AG10803 (cell line): Measurements from ENCODE around the gene PHF2.

GRCh38 chr9:92654837-92655520 lies 15.0 kb downstream of the IPPK start:
- RRBS, result no CpG with 5 or more reads among the region's 21 CpGs

GRCh38 chr9:92668733-92669333 lies 1.1 kb downstream of the IPPK start:
- RRBS, result no CpG with 5 or more reads among the region's 10 CpGs

DNA sequence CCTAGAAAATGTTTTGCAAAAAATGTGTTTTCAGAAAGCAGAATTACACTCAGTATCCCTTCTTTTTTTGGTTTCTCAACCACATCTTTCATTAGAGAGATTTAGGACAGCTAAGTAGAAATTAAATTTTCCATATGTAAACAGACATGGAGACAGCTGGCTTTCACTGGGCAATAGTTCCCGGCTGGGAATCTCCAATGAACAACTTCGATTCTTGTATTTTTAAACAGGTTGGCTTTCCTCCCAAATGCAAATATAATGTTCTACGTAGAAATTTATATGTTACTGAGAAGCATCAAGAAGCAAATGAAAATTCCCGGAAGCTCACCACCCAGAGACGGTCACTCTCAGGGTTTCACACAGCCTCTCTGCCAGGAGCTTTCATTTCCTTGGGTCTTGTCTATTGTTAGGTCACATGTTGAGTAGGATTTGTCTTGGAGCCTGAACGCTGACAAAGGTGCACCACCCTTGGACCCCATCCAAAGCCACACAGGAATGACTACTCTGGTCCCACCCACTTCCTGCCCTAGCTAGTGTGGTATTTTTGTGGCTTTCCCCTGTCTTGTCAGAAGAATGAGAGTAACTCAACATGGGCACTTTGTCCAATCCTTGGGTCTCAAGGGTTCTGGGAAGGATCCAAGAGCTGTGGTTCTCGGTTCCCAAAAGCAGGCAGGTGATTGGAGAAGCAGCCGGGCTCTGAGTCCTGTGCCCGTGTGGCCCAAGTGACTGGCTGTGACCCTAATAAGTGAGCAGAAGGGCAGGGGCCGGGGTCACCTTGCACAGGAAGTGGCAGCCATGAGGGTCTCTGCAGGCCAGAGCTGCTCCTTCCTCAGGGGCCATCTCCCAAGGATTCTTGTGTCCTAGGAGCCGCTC lies 6.7 kb downstream of the FGD3 start:
- RRBS, result 73% methylated on average over 5 of the region's 11 CpGs

DNA sequence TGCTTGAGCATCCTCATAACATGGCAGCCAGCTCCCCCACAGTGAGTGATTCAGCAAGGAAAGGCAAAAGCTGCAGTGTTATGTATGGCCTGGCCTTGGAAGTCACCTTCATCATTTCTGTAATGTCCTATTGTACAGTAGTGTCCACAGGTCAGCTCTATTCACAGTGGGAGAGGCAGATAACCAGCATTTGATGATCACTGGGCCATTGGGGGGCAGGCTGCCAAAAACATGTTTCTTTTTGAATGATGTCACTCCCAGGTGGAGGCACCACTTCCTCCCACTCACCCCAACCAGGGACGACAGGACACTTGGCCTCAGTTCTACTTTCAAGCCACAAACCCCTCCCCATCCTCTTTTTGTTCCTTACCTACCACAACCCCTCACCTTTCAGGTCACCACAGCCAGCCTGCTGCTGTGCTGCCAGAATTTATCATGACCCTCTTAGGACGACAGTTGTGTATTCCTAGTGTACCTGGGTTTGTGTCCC lies 14.6 kb downstream of the FGD3 start:
- RRBS, result no CpG with 5 or more reads among the region's 2 CpGs

- RRBS, result no CpG with 5 or more reads among the region's 6 CpGs
These were observed 44.9 kb upstream of the SUSD3 start for GRCh38 chr9:93013655-93014025.

- RRBS, result no CpG with 5 or more reads among the region's 9 CpGs
These were observed 43.0 kb upstream of the SUSD3 start for GRCh38 chr9:93015400-93015920.

GRCh38 chr9:93115670-93116986 lies 17.9 kb downstream of the NINJ1 start:
- RRBS, result 21% methylated on average over 3 of the region's 20 CpGs

- RRBS, result 90% methylated on average over 2 of the region's 15 CpGs
These were observed 13.4 kb downstream of the NINJ1 start for GRCh38 chr9:93120481-93121215.

GRCh38 chr9:93122564-93123348 lies 11.3 kb downstream of the NINJ1 start:
- RRBS, result no CpG with 5 or more reads among the region's 19 CpGs

GRCh38 chr9:93130314-93130889 lies 3.6 kb downstream of the NINJ1 start:
- RRBS, result no CpG with 5 or more reads among the region's 8 CpGs

DNA sequence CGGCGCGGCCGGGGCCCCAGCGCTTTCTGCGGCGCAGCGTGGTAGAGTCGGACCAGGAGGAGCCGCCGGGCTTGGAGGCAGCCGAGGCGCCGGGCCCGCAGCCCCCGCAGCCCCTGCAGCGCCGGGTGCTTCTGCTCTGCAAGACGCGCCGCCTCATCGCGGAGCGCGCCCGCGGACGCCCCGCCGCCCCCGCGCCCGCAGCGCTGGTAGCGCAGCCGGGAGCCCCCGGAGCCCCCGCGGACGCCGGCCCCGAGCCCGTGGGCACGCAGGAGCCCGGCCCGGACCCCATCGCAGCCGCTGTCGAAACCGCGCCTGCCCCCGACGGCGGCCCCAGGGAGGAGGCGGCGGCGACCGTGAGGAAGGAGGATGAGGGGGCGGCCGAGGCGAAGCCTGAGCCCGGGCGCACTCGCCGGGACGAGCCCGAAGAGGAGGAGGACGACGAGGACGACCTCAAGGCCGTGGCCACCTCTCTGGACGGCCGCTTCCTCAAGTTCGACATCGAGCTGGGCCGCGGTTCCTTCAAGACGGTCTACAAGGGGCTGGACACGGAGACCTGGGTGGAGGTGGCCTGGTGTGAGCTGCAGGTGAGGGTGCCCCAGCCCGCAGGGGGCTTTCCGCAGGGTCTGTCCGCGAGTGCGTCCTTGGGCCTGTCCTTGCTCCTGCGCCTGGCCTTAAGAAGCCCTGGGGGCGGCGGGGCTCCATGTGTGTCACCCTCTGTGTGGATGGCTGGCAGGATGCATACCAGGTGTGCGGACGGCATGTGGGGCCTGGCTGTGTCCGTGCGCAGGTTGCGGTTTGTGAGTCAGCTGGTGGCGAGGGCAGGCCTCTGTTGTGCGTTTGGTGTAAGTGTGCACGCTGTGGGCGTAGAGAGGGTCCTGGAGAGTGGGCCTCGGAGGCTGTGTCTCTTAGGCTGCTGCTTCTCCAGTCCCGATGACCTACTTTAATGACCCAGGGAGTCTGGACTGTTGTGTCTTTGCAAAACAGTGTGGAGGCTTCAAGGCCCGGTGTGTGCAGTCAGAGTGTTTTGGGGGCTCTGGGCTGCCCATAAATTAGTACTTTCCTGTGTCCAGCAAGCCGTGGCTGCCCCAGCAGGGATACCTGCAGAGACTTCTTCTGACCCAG lies 1.4 kb downstream of the WNK2 start:
- RRBS, result 8% methylated on average over 28 of the region's 100 CpGs

DNA sequence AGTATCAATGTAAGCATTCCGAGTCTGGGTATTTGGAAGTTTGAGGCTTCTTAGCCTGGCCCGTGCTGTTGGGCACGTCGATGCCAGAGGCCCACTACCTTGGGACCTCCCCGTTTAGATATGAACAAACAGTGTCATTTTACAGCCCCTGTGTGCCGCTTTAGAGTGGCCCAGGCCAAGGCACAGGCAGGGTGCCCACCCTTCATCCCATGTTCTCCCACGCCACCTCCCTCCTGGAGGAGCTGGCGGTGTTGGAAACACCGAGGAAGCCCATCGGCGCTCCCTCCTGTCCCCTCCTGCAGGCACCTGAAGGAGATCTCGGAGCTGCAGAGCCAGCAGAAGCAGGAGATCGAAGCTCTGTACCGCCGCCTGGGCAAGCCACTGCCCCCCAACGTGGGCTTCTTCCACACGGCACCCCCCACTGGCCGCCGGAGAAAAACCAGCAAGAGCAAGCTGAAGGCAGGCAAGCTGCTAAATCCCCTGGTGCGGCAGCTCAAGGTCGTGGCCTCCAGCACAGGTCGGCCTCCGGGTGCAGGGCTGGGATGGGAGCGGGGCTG lies 113.7 kb downstream of the WNK2 start:
- RRBS, result 60% methylated on average over 4 of the region's 24 CpGs

DNA sequence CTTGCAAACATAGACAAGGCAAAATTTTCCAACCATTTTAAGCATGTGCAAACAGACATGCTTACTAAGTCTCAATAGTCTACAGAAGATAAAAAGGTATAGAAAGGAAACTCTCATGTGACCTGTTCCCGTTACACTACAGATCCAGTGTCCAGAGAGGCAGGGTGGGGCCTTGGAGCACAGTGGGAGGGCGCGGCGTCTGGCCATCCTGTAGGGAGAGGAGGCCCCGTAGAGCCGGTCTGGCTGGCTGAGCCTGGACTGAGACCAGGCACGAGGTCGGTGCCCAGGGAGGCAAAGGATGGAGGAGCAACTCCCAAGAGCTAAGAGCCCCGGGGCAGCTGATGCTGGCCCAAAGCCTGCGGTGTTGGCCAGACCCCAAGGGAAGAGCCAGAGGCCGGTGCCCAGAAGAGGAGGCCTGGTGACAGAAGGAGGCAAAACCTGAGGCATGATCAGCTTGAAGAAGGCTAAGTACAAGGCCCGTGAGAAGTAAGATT lies 109.1 kb upstream of the FAM120A start:
- RRBS, result 46% methylated on average over 3 of the region's 12 CpGs

DNA sequence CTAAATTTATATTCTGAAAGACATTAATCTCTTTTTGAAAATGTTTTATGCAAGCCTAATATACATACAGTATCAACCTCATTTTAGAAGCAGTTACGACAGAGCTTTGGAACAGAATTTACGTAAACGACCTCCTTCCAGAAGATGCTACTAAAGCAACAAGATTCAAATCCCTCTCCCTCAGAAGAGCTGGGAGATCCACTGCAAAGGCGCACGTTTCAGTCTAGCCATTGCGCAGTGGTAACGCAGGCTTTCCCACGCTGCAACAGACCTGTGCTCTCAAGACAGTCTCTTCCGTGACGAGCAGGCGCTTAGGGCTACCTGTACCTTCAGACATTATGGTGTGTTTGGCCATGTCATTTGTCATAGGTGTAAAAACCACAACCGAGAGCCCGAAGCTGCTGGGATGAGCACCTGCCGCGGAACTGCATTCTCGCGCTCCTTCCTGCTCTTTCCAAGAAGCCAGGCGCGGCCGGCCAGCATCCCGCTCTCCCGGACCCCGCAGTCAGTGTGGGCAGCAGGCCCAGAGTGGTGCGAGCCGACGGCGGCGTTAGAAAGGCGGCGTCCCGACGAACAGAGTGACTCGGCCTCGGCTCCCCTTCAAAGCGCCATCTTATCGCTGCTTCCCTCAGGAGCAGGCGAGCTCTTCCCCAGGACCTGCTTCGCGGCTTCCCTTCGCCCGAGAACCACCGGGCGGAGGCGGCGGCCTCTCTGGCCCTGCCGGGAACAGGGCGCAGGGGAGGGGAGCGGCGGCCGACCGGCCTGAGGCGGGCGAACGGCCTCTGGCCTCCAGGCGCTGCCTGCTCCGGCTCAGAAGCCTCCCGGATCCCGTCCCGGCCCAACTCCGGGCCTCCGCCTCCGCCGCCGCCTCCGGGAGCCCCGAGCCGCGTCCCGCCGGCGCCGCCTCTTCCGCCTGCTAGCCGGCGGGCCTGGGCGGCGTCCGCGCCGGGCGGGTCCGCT lies 531 bp upstream of the FAM120A start:
- RRBS, result 2% methylated on average over 14 of the region's 82 CpGs

- RRBS, result no CpG with 5 or more reads among the region's 16 CpGs
These were observed 58.0 kb upstream of the PHF2 start for GRCh38 chr9:93518258-93518944.

GRCh38 chr9:93576231-93576909 lies at the start of gene PHF2:
Gene PHF2, plus strand, starts transcription at chr9:93576584.
- RRBS, result 2% methylated on average over 48 of the region's 112 CpGs

DNA sequence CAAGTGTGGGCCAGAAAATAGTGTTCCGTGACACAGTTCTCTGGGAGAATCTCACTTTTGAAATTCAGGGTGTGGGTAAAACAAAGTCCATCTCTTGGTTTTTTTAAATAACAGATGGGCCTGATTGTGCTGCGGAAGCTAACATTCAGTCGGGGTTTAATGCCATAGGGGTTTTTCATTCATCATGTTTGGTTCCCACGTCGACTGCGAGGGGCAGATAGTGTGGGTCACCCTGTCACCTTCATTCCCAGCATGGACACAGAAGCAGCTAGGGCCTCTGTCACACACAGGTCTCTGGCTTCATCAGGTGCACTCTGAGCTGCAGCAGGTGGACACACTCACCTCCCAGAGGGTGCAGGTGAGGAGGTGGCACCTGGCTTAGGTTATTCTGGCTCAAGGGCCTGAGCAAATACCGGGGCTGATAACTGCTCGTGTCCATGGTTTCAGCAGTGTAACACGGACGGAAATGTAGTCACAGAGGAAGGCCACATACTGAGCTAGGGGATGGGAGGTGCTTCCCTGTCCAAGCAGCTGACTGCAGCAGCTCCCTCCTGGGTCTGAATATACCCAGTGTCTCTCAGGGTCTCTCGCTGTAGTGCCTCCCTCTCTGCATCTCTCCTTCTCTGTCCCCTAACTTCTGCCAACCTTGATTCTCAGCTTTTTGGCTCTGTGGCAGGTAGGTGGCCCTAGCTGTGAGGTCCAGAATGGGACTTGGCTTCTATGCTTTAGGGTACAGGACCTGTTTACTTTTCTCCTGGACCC lies 5.7 kb downstream of the PHF2 start:
- RRBS, result no CpG with 5 or more reads among the region's 11 CpGs

DNA sequence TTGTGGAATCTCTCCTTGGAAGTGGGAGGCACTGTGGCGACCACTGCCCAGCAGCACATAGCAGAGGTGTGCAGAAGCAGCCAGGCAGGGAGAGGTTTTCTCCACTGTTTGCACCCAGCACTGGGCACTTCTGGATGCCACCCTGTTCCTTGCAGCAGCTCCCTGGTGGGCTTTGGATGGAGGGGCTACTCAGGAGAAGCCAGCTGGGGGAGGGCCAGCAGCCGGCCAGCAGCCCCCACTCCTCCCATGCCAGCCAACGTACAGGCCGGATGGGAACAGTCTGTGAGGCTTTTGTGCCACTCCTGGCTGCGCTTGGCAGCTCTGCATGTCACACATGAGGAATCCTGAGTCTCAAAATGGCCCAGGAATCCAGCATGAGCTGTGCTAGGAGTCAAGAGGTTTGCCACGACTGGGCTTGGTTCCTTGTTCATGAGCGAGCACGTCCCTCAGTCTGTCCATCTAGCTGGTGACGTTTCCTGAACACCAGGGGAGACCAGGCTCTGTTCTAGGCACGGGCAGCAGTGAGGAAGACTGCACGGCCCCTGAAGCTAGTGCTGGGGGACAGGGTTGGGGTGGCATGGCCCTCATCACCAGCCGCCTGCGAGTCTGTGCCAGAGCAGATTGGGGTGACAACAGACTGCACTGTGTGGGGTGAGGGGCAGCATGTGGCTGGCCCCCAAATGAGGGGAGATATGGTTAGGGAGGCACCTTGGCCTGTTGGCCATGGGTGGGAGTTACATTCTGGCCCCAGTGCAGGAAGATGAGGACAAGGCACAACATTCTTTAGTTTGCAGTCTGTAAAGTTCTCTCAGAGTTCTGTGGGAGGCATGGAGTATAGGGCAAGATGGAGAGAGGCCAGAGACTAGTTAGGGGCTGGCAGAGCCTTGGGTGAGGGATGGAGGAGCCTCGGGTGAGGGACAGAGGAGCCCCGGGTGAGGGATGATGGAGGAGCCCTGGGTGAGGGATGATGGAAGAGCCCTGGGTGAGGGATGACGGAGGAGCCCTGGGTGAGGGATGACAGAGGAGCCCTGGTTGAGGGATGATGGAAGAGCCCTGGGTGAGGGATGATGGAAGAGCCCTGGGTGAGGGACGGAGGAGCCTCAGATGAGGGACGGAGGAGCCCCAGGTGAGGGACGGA lies 10.3 kb downstream of the PHF2 start:
- RRBS, result 12% methylated on average over 3 of the region's 19 CpGs

GRCh38 chr9:93951107-93951646 lies 4.0 kb downstream of the BARX1 start:
- RRBS, result no CpG with 5 or more reads among the region's 40 CpGs

DNA sequence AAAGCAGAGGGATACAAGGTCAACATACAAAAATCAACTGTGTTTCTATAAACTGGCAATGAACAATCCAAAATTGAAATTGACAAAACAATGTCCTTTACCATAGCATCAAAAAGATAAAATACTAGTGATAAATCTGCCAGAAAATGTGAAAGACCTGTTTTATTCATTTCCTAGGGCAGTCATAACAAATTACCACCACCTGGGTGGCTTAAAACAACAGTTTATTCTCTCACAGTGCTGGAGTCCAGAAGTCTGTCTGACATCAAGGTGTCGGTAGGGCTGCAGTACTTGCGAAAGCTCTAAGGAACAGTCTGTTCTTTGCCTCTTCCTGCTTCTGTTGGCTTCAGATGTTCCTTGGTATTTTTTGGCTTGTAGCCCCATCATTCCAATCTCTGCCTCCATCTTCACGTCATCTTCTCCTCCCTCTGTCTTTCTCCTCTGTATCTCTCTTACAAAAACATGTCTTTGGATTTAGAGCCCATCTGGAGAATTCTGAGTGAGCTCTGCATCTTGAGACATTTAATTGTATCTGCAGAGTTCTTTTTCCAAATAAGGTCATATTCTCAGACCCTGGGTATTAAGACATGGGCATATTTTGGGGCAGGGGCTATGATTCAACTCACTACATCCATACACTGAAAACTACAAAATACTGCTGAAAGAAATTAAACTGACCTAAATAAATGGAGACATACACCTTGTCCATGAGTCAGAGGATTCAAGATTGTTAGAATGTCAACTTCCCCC lies 51.1 kb downstream of the PTPDC1 start:
- RRBS, result no CpG with 5 or more reads among the region's 3 CpGs